Islet of Langerhans (tissue), 1 donor: ENCODE data around the gene SGO2.

GRCh38 chr2:197808860-197809433 lies 4.6 kb downstream of the PLCL1 start:
- RRBS: no CpG with 5 or more reads among the region's 6 CpGs

GRCh38 chr2:198310956-198311383 lies 506.6 kb downstream of the PLCL1 start:
- RRBS: no CpG with 5 or more reads among the region's 4 CpGs

- RRBS: no CpG with 5 or more reads among the region's 3 CpGs
Measured at GRCh38 chr2:199366391-199367098, 91.2 kb downstream of the SATB2 start.

DNA sequence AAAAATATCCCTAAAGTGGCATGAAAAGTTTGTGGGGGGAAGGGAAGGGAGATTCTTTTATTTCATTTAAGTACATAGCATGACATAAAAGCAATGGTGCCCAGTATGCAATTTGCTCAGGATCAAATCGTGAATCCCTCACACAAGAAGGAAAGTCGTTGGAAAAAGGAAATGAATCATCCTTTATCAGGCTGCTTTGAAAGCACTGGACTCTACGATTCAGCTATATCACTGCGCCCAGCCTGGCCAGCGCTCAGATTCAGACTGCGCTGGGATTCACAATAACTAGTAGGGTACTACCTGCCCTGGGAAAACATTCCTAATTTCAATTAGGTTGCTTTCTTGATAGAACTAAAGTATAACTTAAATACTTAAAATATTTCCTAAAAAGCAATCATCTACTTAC lies 25.8 kb downstream of the SATB2 start:
- RRBS: no CpG with 5 or more reads among the region's 6 CpGs

GRCh38 chr2:199458124-199459002 lies 624 bp upstream of the SATB2 start:
- RRBS: 3% methylated on average over 43 of the region's 98 CpGs

DNA sequence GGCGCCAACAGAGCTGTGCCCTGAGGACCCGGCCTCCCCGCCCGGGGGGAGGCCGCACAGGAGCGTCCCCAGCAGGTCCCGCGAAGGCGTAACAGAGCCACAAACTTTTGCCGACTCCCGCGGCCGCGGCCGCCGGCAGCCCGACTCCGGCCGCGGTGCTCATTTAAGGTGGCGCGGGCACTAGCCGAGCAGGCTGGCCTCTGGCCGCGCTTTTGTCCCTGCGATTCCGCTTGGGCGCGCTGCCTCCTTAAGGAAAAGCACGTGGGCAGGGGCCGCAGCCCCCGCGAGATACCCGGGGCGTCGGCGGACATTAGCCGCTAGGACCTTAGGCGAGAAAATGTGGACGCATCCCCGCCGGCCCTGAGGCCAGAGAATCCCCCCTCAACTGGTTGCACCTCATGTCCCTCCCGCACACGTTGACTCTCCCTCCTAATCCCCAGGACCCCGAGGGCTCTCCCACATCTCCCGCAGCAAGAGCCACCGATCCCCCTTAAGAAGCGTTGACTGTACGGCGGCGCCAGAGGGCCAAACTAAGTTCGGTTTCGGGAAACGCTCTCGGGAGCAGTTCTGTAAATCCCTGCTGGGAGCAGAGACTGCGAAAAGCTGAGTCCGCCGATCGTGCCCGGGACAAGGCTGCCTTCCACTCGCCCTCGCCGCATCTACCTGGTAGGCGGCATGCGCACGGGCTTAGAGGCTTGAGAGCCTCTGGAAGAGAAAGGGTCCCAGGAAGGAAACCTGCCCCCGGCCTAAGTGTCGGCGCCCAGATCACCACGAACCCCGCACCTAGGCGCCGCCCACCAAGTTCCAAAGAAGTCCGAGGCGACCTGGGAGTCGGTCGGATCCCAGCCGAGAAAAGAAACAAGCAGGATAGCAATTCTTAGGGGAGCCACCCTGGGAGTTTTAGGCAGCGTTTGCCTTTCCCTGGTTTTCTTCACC lies 1.7 kb upstream of the SATB2 start:
- RRBS: 5% methylated on average over 20 of the region's 79 CpGs

- RRBS: 21% methylated on average over 21 of the region's 60 CpGs
Measured at GRCh38 chr2:199461710-199462689, 4.3 kb upstream of the SATB2 start.

DNA sequence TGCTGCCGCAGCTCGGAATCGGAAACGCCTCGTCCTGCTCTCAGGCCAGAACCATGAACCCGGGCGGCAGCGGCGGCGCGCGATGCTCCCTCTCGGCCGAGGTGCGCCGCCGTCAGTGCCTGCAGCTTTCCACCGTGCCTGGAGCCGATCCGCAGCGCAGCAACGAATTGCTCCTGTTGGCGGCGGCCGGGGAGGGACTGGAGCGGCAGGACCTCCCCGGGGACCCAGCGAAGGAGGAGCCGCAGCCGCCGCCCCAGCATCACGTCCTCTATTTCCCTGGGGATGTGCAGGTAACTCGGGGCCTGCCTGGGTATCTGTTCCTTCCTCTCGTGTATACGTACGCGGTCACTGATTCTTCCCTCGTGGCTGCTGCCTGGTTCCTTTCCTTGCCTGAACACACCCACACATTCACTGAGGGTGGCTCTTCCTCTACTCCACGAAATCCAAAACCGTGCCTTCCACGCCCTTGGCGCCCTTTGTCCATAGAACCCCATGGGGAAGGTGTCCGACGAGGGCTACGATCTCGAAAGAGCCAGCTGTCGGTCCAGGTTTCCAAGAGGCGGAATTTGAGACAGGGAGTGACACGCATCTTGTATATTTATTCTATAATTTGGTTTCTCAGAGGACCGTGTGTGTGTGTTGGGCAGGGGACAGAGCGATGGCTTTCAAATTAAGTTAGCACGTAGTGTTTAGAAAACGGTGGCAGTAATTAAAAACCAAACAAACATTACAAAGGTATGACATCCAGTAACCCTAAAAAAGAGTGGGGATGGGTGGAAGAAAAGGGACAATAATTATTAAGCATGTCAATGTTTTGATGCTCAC lies 601 bp downstream of the C2orf69 start:
- RRBS: no CpG with 5 or more reads among the region's 53 CpGs

DNA sequence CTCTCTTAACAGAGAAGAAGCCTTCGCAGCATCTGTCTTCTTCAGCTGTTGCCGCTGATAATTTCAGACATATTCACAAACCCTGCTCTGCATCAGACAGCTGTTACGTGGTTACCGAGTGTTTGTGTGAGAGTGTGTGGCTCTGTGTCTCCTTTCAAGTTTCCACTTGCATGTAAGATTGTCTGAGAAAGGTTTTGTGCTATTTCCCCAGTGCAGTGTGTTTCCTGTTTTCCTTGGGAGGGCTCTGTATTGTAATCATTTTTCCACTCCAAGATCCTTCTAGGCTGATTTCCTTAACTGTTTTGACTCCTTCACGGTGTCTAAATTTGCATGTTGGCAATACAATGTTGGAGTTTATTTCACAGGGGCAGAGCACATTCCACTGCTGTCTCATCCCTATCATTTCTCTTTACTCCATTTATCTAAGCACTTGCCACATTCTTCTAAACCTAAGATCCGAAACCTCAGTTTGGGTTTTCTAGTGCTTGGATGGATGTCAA lies 32.9 kb downstream of the MAIP1 start:
- RRBS: no CpG with 5 or more reads among the region's 6 CpGs

GRCh38 chr2:200221061-200221589 lies 85.4 kb upstream of the SPATS2L start:
- RRBS: no CpG with 5 or more reads among the region's 2 CpGs

DNA sequence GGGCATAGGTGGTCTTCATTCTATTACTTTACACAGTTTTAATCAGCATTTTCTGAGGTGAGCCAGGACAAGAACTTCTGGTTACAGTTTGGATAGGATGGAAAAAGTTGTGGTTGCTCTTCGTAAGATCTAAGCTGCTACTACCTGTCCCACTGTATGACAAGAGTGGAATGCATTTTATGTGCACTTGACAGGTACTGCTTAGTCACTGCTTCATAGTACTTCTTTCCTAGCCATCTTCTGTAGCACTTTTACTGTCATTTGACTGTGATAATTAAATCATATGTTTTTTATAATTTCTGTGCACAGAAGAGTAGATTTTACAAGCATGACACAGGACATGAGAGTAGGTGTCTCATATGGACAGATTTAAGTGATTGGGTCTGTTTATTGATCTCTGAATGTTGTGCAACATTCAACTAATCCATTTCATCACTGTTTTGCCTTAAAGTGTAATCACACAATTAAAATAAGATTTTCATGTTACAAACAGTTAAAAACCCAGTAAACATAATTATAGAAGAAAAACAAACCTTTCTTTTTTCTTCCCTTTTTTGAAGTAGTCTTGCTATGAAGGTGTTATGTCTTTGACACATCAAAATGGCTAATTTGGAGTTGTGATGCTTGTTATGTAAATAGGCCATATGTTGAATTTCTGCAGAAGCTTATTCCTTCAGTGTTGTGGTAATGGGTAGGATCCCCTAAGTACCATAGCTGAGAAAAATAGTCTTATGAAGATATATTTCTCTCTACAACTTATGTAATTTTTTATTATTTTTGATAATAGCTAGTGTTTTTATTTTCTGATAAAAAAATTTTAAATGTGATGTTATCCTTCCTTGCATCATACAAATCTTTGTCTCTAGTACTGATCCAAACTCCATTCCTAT lies 3.0 kb downstream of the SPATS2L start:
- RRBS: no CpG with 5 or more reads among the region's 1 CpG

GRCh38 chr2:200378467-200379433 lies 72.3 kb downstream of the SPATS2L start:
- RRBS: no CpG with 5 or more reads among the region's 12 CpGs

DNA sequence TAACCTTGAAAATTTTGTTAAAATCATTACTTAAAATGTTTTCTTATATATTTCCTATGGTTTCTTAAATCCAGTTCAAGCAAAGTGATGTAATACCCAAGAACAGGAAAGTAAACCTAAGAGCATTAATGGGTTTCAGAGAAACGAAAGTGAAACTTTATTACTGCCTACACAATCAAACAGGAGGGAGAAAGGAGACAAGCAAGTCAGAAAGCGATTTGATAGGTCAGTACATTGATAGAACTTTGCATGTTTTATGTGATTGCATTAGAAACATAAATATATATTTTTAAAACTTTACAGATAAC lies 77.3 kb downstream of the SPATS2L start:
- RRBS: no CpG with 5 or more reads among the region's 2 CpGs

- RRBS: no CpG with 5 or more reads among the region's 8 CpGs
Measured at GRCh38 chr2:200476764-200477154, 33.1 kb downstream of the KCTD18 start.

- RRBS: 84% methylated on average over 11 of the region's 24 CpGs
Measured at GRCh38 chr2:200477534-200478496, 32.1 kb downstream of the KCTD18 start.

DNA sequence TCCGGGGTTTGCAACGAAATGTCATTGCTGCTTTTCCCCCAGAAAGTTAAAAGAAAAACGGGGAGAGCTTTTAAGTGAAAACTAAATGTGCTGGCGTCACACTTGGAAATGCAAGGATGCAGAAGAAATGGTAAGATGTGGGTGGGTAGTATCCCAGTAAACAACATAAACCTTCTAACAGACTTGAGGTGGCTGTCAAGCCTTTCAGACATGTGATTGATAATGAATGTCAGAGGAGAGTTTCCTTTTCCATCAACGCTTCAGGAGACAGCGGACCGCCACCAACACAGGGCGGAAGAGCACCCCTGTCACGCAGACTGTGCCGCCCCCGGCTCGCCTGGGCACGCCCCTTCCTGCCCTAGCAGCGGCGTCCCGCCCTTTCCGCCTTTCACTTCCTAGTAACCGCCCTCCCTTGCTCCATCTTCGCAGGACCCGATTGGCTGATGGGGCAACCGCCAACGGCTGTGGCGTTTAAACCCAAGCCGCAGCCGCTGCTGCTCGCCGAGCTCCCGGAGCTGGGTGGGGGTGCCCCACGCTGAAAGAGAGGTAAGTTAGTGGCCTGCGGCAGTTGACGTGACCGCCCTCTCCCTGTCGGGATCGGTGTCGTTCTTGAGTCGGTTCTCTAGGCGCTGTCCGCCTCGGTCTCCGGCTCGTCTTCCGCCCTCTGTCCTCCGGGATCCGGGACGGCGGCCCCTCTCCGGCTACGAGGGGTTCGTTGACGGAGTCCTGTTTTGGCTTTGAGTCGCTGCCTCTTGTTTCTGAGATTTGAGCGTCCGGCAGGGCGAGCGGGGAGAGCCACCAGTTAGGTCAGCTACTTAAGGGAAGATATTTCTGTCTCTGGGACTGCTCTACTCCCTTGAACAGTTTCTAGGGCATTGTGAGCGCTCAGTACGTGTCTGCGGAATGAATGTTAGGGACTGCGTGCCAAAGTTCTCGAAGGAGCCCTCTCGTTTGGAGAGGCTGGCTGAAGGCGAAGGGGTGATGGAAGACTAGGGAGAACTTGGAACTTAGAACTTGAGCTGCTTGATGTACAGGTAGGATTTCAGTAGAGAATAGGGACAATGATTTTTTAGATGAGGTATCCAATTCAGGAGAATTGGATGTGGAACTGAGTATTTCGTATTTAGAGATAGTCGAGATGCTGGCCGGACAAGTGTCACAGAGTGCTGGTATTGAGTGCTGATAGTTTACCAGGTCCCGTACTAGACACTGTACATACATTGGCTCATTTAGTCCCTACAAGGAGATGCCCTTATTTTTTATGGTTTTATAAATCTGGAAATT lies at the start of gene SGO2:
Gene SGO2, plus strand, starts transcription at position 501 of the 1,284 bp plus-strand sequence.
- RRBS: 5% methylated on average over 7 of the region's 66 CpGs

DNA sequence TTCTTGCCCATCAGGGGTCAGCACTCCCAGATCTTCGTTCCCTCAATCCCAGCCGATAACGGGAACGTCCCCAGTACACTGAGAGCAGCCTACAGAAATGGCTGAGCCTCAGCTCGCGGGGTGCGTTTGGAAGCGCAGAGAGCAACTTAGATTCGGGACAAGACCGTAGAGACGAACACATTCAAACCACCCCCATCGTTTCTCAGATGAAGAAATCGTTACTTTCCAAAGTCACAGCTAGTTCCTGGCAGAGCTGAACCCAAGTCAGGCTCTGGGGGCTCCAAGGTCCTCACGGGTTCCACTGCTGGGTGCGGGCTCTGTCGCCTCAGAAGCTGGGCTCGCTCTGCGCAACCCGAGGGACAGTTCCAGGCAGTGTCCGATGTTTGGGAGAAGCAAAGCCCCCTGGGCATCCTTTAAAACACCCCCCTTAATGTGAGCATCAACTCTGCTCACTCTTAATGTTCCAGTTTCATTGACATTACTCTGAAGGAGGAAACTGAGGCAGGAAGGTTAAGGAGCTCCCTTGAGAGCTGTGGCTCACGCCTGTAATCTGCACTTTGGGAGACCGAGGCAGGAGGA lies 741 bp downstream of the AOX1 start:
- RRBS: no CpG with 5 or more reads among the region's 22 CpGs

GRCh38 chr2:200608935-200609501 lies 23.2 kb downstream of the AOX1 start:
- RRBS: no CpG with 5 or more reads among the region's 1 CpG

DNA sequence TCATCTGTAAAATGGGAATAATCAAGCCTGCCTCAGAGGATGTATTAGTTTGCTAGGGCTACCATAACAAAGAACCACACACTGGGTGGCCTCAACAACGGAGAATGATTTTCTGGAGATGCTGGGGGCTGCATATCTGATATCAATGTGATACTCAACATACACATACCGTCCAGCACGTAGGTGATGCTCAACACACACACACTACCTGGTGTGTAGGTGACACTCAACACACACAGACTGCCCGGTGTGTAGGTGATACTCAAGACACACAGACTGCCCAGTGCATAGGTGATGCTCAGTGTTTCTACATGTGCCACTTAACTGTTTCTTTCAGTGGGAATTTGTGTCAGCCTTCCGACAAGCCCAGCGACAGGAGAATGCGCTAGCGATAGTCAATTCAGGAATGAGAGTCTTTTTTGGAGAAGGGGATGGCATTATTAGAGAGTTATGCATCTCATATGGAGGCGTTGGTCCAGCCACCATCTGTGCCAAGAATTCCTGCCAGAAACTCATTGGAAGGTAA lies 26.5 kb downstream of the AOX1 start:
- RRBS: no CpG with 5 or more reads among the region's 9 CpGs

- RRBS: no CpG with 5 or more reads among the region's 7 CpGs
Measured at GRCh38 chr2:200616267-200616659, 30.4 kb downstream of the AOX1 start.